CD14-positive monocyte (primary cell): ENCODE results near the genes TAT, ATXN1L and HP.

GRCh38 chr16:71348813-71349012, 9.8 kb upstream of the CALB2 start:
- CAGE, long polyA plus RNA, result no peak

DNA sequence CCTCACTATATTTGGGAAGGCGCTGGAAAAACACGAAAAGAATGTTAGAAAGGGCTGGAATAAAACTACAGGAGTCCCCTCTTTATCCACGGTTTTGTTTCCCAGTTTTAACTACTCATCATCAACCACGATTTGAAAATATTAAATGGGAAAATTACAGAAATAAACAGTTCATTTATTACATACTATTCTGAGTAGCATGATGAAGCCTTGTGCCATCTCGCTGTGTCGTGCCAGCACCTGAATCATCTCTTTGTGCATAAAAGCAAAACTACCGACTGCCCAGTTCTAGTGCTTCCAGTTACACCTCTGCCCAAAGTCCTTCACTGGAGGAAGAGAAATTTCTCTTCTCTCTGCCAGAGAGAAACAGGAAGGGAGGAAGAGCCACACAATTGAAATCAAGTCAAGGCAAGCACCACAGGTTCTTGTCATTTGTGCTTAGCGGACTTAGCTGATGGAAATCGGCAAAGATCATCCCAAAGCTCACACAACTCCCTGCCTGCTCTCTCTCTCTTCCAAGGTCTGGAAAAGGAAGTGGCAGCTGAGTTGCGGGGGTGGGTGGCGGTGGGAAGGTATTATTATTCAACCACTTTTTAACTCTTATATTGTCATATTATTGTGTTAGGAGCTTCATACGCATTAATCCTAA, 1.3 kb upstream of the CHST4 start:
- CAGE, long polyA plus RNA, result no peak

GRCh38 chr16:71571860-71572442, 4.9 kb downstream of the TAT start:
- CAGE, long polyA plus RNA, result no peak

GRCh38 chr16:71576662-71577514, at the start of gene TAT:
TSS of gene TAT (minus strand) at chr16:71577092.
- CAGE, long polyA plus RNA, result no peak

- CAGE, long polyA plus RNA, result no peak
These were observed 841 bp downstream of the MARVELD3 start for GRCh38 chr16:71626760-71627290.

DNA sequence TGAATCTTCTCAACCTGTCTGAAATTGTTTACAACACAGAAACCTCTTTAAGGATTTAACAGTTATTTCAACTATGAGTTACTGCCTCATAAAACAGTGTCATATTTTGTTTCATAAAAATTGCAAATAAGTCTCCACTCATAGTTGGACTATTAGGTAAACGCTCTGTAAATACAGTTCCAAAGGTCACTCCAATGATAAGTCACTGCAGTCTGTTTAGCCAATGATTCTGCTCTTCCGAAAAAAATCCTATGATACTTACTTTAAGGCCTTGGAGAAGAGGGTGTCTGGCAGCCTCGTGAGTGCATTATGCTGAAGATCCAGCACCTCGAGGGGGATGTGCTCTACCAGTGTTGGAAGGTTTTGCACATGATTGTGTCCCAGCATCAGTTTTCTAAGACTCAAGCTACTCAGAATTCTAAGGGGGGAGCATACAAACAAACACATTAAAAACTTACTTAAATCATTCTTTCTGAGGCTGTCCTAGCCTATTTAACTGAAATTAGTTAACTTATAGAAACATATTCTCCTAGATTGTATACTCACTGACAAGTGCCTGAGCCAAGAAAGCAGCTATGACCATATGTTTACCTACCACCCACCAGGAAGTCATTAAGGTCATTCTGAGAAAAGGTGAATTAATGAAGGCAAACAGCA, 41.1 kb downstream of the MARVELD3 start:
- CAGE, long polyA plus RNA, result no peak

DNA sequence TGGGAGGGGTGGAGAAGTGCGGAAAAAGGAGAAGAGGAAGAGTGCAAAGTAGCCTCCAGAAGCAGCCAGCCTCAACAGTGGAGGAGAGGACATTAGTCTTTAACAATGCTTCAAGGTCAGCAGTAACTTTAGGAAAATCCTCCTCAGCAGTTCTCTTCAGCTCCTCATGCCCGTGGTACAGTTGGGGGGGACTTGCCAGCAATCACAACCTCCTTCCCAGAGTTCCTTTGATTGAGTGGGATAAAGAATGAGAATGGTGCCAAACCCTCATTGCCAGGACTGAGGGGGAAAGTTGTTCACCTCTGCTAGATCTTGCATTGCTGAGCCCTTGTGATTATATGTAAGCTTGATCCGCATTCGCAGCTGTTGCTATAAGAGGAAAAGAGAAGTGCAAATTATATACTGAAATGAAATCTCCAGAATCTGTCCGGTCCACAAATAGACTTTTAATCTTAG, 8.3 kb upstream of the PHLPP2 start:
- CAGE, long polyA plus RNA, result no peak

- CAGE, long polyA plus RNA, result no peak
These were observed 20.7 kb upstream of the PHLPP2 start for GRCh38 chr16:71745063-71745743.

GRCh38 chr16:71845701-71846112, at the start of gene ATXN1L:
TSS of gene ATXN1L (plus strand) at chr16:71845976.
- CAGE, long polyA plus RNA, result no peak

DNA sequence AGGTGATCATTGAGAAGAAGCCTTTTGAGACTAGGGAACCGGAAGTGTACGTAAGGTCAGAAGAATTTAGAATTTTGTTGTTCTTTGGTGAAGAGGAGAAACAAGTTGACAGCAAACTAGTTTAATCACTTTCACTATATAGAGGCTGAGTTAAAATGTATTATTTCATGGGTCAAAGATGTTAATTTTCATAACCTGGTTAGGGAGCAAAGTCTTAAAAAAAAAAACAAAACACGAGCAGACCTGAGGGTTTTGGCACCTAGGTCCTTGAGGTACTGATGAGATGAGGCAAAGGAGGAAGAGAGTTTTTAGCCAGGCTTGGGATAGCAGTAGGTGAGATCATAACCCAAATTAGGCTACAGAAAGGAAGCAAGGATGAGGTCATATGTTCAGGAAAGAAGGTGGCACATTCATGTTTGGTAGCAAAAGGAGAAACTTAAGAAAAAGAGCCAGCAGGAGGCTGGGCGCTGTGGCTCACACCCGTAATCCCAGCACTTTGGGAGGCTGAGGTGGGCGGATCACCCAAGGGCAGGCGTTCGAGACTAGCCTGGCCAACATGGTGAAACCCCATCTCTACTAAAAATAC, 2.8 kb downstream of the ATXN1L start:
- CAGE, long polyA plus RNA, result no peak

DNA sequence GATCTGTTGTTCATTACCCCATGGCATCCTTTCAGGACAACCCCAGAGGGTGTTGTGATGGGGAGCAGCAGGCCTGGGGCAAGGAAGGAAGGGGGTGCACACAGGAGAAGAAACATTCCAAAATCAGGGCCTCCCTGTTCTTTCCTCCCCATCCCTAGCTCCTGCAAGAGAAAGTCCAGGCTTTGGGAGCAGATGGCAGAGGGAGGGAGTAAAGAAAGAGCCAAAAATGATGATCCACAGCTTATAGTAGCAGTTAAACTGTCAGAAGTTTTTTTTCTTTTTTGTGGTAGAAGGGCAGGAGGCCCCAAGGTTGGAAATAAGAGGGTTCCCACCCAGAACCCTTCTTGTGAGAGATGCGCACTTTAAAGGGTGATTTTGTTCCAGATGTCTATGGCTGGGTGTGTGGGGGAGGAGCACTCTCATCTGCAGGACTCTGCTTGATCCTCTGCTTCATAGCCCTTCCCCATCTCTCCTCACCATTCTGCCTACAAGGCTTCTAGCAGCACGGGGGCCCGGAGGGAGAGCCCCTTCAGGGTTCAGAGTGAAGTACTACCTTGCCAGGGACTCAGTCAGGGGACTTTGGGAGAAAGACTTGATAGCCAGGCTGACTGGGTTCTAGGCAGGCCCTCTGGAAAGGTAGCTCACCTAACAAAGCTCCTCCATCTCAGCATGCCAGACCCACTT, 6.3 kb downstream of the ATXN1L start:
- CAGE, long polyA plus RNA, result no peak

DNA sequence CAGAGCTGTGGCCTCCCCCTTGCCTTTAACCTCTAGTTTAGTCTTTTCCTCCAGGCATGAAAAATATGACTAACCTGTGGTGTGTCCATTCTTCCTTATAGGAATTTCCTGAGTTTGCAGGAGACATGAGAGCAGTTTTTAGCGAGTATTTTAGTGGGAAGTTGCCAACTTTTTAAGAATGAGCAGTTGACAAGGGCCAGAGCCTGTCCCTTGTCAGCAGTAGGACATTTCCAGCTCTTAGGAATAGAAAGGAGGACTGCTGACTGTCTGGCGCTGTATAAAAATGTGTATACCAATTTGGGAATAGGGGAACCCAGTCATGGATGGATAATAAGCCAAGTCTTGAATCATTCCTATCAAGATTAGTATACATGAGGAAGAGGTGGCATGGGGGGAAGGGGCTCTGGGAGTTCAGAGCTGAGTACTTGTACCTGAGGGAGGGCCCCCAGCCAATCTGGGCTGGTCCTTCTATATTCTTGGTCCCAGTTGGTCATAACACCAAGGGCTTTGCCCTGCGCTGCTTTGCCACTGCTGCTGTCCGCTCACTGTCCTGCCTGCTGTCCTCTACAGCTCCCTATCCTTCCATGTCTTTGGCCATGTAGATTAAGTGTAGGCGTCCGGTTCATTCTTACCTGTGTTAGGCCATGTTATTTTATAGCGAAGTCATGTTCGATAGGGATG, 8.9 kb downstream of the ATXN1L start:
- CAGE, long polyA plus RNA, result no peak

DNA sequence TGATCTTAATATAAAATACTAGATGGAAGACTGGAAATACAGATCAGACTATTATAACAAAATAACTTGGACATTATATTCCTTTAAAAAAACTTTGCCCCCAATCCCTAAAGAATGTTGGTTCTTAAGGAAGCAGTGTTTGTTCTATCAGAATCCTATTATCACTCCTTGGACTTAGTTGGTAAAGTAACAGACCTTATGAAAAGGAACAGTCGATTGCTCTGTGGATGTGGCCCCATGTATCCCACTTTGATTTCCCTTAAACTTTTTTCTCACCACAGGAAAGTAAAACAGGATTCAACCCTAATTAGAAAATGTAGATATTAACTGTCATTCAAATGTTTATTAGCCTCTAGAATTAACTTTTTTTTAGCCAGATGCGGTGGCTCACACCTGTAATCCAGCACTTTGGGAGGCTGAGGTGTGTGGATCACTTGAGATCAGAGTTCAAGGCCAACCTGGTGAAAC, 31.6 kb downstream of the IST1 start:
- CAGE, long polyA plus RNA, result no peak

- CAGE, long polyA plus RNA, result no peak
These were observed 6.9 kb downstream of the DHODH start for GRCh38 chr16:72015093-72016189.

GRCh38 chr16:72016190-72016794, 7.7 kb downstream of the DHODH start:
- CAGE, long polyA plus RNA, result no peak

- CAGE, long polyA plus RNA, result no peak
These were observed 11.4 kb upstream of the HP start for GRCh38 chr16:72042831-72043443.

DNA sequence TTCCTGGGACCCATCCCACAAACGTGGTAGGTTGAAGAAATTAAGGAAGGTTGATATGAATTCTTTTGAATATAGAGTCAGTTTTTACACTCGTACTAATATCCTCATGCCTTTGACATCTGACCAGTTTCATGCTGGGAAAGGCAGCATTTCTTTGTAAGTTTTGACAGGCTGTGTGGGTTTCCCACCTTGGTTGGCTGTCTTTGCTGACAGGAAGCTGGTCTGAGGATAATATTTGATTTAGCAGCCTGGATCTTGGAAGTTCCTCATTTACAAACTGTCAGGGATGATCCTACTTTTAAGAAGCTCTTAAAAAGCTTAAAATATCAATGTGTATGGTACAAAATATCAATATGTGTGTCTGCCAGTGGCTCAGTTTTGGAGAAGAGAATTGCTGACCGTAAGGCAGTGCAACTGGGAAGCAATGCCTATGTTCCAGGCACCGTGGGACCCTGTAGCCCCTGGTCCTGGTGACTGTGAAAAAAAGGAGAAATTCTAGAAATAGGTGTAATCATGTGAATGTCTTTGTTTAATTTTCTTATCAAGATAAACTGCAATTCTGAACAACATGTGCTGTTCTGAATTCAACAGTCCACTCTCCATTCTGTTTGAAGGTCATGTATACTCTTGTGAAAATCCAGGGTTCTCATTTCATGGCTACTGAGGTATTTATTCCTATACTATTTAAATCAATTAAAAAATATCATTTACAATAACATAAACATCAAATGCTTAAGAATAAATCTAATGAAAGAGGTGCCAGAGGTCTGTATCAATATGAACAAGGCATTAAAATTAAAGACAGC, 9.5 kb upstream of the HP start:
- CAGE, long polyA plus RNA, result no peak

DNA sequence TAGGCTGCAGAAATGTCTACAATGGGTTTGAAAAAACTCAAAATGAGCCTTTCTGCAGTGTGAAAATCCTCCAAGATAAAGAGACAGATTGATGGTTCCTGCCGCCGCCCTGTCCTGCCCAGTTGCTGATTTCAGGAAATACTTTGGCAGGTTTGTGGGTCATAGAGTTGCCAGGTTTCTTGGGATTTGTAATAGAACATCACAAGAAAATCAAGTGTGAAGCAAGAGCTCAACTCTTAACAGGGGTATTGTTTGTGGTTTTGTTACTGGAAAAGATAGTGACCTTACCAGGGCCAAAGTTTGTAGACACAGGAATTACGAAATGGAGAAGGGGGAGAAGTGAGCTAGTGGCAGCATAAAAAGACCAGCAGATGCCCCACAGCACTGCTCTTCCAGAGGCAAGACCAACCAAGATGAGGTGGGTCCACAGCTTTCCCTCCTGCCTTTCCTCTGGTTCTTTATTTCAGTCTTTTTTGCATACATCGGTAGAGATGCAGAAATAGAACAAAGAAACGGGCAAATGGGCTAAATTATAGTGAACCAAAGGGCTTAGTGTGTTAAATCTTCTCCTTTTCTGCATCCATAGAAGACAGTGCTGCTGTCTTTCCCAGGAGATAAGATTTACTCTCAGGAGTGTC, at the start of gene HP:
Gene HP, plus strand, starts transcription at position 266 of the 638 bp plus-strand sequence.
- CAGE, long polyA plus RNA, result start-site peak on the plus strand centred at position 384 of the sequence, 8 bp wide, 28 and 35 reads in 2 replicates

- CAGE, long polyA plus RNA, result no peak
These were observed 7.6 kb downstream of the DHX38 start for GRCh38 chr16:72101201-72101664.

- CAGE, long polyA plus RNA, result no peak
These were observed 260.3 kb downstream of the ZFHX3 start for GRCh38 chr16:72787388-72788302.